Sciatic nerve (tissue), 1 donor: Measurements from ENCODE around the gene F13A1.

DNA sequence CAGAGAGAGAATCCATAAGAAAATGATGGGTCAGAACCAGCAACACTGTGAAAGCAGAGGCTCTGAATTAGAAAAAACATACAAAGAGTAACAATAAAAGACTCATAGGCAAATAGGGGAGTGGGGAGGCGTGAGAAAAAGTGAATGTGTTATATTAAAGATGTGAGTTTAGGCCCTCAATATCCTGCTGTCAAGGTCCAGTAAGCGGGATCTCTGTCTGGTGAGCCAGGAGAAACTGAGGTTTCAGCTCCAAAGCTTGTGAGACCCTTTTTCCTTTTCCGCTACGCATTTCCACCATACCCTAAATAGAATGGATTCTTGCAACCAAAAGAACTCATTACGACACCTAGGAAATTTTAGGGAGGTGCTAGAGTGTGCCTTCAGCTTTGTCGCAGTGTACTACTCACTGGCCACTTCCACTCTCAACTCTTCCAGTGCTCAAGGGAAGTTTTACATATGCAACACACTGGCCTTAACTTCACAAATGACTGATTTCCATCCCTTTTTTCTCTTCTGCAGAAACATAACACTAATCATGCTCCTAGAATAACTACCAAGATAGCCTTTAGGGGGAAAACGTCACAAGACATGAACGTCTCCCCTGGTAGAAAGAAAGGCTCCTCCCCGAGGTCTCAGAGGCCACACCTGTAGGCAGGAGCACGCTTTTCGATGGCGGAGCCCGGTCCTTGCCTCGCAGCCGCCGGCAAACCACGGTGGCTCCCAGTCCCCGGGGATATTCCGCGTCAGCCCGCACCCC lies 734 bp downstream of the LYRM4 start:
- PRO-cap: unidirectional peak, plus-strand start at position 383 of the sequence; bidirectional peak, plus-strand start at position 662 of the sequence, minus-strand start at position 620 of the sequence

DNA sequence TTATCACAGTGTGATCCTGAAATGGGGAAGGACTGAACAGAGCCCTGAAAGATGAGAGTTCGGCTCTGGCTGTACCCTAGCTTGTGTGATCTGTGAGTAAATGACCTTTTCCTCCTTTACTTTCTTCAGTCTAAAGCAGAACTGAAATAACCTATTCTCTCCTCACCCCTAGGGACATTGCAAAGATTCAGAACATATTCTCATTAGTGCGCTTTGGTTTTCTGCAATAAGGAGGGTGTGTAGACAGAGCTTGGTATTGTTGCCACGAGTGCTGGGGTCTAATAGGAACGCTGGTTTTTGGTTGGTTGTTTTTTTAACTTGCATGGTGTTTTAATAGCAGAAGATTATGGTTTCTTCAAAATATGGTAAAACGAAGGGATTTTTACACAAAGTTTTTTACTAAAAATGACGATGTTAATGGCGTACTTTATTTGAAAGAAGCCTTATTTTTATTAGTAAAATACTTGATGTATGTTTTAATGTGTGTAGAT lies 16.8 kb downstream of the FARS2 start:
- PRO-cap: no peak

- PRO-cap: no peak
These were observed 343.4 kb downstream of the NRN1 start for GRCh38 chr6:5663253-5663747.

GRCh38 chr6:5671037-5671740 lies 335.5 kb downstream of the NRN1 start:
- PRO-cap: bidirectional peak, plus-strand start at chr6:5671440, minus-strand start at chr6:5671257

DNA sequence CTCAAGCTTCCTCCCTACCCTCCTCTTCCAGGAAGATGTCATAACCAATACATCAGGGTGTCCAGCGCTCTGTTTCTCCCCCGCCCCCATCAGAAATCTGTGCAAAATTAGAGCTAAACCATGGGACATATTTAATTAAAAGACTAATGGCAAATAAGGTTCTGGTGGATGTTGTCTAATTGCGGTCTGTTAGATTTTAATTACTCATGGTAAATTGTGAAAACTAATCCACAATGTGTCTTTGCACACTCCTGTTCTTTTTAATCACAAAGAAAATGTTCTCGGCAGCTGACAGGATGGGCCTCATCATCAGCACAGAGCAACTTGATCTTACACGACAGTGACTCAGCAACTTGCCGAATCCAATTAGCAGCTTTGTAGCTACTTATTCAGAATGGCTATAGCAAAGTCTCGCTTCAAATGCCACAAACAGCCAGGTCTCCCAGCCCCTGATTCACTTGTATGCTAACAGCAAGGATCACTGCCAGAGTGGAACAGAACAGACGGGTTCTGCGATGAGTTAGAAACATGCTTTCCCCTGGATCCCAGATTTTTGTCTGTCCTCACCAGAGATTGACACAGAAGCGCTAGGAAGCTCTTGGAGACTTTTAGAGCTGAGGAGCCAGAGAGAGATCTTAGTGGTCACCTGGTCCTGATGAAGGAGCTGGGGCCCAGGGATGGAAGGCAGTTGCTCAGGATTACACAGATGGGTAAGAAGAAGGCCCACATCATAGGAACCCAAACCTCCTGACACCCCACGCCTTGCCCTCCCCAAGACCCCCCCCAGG lies 254.4 kb downstream of the NRN1 start:
- PRO-cap: no peak

DNA sequence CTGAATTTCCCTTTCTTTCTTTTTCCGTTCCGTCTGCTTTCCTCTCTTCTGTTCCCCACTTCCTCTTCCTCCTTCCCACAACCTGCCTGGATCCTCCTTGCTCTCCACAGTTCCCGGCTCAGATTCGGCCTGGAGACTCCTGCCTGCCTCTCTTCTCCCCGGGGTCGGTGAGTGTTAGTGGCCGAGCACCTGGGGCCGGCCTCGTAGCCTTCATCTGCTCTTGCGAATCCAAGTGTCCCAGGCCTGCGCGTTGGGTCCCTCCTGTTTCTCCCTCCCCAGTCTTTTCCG lies 7.0 kb downstream of the NRN1 start:
- PRO-cap: no peak

GRCh38 chr6:6320395-6321224 lies at the start of gene F13A1:
F13A1 (minus strand) TSS chr6:6320662.
- PRO-cap: unidirectional peak, minus-strand start at chr6:6320662

DNA sequence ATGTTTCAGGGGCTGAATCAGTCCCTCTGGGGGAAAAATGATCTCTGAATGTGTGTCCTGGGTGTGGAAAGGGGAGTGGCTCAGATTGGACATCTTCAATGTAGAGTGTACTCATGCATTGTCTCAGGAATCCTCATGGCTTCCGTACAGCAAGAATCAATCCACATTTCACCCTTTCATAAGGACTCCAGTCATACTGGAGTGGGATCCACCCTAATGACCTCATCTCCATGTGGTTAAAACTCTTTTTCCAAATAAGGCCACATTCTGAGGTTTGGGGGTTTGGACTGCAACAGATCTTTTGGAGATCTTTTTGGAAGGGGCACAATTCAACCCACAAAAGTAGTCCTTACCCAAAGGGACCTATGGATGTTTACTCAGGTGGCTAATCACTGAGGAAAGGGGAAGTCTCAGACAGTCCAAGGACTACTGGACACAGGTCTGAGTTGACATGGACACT lies 101.4 kb downstream of the LY86 start:
- PRO-cap: no peak

DNA sequence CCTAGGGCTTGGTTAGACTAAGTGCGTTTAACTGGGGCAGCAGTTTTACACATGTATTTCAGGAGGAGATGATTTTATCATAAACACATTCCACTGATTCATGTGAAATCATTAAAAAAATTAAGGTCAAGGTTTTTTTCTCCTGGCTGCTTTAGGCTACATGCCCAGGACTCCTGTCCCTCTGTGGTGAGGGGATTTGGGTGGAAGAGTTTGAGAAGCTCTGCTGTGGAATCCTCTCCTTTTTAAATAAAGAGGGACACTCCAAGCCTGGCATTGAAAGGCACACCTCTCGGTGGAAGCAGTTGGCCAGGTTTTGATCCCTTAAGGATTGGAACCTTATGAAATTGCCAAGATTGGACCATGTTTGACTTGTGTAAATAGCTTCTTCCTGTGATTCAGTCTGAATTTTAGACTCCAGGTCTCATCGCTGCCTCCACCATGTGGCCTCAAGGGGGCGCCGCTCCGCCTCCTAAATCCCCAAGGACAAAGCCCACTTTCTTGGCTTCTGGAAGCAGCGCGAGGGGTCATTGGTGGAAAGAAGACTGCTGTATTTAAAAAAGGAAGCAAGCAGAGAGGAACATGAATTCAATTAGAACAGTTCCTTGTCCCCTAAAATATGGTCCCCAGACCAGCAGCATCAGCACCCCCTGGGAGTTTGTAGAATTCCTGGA lies 108.2 kb downstream of the LY86 start:
- PRO-cap: no peak

DNA sequence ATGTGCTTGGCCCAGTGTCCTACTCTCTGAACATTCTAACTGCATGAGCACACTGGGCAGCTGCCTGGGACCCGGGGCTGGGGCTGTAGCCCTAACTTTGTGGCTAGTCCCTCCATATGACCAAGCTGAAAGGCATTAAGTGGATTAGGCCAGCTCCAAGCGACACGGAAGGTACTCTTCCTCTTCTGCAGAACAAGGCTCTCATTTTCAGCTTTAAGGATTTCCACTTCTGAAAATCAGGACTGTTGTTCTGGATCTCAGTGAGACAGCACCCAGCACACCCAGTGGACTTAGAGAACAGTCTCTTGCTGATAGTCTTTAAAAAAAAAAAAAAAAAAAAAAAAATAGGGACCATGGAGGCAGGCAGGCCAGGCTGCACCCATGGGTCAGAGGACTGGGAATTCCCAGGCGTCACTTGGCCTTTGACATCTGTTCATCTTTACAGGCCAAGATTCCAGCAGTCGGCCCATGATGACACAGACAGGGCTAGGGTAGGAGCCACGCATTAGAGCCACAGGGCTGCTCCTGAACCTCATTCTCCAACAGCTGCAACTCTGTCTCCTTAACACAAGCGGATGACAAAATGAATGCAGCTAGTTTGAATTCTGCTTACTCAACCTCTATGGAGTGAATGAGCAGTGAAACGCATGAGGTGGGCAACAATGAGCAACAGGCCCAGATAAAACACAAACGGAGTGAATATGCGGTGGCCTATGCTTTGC lies 126.3 kb downstream of the LY86 start:
- PRO-cap: no peak

- PRO-cap: no peak
These were observed 142.2 kb downstream of the LY86 start for GRCh38 chr6:6730689-6731234.

- PRO-cap: no peak
These were observed 145.3 kb downstream of the LY86 start for GRCh38 chr6:6733820-6734190.

DNA sequence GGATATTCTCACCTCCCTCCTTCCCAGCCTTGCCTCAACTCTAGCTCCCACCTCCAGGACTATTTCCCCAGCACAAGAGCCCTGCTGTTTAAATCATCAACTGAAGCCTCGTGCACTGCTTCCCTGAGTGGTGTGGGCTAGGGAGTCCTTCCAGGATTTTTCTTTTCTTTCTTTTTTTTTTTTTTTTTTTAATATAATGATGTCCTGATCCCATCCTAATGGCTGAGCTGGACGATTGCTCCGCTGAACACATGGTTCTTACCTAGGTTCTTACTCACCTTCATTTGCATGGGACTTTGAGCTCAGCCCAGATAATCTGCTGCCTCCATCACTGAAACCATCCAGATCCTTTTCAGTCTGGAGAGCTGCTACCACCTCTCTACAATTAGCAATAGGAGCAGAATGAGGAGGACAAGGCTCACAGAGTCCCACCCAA lies 246.5 kb upstream of the RREB1 start:
- PRO-cap: no peak

- PRO-cap: no peak
These were observed 234.8 kb upstream of the RREB1 start for GRCh38 chr6:6872790-6873432.

GRCh38 chr6:6998176-6998556 lies 109.6 kb upstream of the RREB1 start:
- PRO-cap: no peak

DNA sequence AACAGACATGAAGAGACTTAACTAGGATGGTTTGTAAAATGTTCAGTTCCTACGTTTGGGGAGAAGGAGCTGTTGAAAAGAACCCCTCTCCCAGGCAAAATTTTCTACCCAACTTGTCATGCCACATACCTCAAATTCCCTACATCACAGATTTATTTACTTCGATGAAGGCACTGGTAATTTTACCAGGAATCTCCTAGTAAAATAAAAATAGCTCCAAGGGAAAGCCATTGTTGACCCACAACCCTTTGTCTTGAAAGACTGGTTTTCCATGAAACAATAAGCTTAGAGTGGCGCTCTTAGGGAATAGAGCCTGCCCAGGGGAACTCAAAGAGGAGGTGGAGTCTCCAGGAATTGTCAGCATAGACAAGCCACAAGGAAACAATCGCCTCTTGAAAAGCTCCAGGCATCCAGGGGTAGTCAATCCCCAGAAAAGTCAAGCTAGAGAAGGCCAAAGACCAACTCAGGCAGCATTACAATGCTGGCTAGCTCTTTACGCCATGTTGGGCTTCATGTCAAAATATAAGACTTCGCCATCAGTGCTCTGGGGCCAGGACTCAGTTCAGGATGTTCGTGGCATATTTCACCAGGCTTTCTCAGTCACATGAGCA lies 99.2 kb upstream of the RREB1 start:
- PRO-cap: no peak

DNA sequence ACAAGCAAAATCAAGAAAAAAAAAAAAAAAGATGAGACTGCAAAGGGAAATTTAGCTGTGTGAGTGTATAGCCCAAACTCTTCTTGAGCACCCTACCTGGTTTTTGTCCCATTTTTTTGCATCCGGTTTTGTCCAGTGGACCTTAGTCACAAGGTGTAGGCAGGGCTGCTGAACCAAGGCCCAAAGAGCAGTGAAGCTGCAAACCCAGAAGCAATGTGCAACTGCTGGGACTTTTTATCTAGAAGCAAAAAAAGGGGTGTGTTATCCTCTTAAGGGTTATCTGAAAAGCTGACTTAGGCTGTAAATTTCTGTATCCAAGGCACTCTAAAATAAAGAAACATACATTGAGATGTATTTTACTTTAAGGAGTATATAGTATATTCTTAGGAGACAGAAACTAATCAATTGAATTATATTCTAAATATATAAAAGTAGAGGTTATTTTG lies 54.4 kb upstream of the RREB1 start:
- PRO-cap: no peak

DNA sequence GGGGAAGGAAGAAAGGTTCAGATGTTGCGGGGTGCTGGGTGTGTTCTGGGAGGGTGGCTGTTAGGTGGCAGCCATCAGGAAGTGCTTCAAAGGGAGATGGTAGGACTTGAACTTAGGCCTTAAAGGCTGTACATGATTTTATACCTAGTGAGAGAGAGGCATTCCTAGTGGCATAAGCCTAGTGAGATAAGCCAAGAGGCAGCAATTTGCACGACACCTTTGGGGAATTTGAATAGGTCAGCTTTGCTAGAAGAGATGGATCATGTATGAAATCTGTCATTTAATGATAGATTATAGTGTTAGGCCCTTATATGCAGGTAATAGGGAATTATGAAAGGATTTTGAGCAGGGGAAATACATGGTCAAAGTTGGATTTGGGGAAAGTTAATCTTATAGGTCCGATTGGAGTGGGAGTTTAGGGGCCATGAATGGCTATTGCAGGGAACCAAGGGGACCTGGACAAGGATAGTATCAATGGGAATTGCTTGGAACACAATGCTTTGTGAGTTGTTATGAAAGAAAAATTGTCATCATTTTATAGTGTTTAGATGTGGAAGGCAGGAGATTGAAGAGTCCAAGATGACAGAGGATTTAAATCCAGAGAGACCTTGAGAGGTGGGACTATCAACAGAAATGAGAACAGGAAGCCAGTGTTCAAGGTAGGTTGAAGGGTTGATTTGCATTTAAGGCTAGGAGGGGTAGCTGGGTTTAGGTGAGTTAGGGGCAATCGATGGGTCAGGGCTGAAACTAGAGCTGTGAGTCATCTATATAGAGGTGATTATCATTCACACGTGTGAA lies 50.9 kb upstream of the RREB1 start:
- PRO-cap: no peak

DNA sequence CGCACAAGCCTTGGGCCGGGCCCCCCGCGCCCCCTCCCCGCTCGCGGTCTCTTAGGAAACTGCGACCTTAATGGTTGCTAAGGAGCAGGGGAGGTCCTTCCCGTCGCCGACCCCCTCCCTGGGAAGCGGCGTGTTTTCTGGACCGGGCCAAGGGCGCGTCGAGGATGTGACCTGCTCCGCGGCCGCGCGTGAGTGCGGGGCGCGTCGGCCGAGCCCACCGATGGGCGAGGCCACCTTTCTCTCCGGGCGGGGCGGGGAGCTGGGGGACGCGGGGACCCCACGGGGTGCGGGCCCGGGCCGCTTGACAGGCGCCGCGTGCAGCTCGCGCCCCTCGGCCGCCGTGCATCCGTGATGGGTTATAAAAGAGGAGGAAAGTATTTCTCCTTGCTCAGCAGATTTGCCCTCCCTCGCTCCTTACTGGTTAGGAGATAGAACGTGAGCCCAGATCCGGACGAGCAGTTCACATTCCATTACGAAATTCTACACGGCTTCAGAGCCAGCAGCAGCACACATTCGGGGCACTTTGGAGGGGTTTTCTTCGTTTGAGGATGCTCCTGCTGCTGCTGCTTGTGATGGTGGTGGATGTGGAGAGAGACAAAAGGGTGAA lies 1.6 kb downstream of the RREB1 start:
- PRO-cap: bidirectional peak, plus-strand start at position 473 of the sequence, minus-strand start at position 350 of the sequence

- PRO-cap: no peak
These were observed 7.7 kb downstream of the RREB1 start for GRCh38 chr6:7115249-7115990.